Osteocyte (in vitro differentiated cells): ENCODE results near the genes GRHL1 and CYS1.

GRCh38 chr2:9692354-9693150 is 61.8 kb upstream of the YWHAQ start:
- PRO-cap = no peak

DNA sequence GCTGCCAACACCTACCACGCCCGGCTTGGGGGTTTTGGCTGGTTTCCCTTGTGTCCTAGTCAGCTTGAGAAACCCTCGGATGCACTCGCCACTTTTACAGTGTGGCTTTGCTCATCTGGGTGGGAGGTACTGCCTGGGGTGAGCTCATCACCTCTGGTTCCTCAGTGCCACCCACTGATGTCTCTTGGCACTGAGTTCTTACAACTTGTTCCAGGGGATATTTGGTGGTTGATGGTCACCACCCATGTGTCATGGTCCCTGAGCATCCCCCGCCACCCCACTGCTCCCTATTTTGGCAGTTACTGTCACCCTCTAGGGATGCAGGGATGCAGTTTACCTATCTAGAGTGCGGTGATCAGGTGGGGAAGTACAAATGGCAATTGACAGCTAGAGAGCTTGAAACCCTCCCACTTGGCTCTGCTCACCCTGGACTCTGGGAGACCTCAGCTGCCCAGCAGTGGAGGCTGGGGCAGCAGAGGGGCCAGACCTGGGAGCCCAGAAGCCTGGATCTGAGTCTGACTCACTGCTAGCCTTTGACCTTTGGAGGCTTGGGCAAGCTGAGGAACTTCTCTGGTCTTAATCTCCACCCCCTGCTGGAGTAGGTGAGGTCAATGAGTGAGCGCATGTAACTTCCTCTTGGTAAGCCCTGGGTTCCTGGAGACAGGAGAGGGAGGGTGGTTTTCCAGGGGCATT is 72.7 kb upstream of the YWHAQ start:
- PRO-cap = no peak

- PRO-cap = no peak
Observed at GRCh38 chr2:9758718-9759156, 84.5 kb upstream of the TAF1B start.

DNA sequence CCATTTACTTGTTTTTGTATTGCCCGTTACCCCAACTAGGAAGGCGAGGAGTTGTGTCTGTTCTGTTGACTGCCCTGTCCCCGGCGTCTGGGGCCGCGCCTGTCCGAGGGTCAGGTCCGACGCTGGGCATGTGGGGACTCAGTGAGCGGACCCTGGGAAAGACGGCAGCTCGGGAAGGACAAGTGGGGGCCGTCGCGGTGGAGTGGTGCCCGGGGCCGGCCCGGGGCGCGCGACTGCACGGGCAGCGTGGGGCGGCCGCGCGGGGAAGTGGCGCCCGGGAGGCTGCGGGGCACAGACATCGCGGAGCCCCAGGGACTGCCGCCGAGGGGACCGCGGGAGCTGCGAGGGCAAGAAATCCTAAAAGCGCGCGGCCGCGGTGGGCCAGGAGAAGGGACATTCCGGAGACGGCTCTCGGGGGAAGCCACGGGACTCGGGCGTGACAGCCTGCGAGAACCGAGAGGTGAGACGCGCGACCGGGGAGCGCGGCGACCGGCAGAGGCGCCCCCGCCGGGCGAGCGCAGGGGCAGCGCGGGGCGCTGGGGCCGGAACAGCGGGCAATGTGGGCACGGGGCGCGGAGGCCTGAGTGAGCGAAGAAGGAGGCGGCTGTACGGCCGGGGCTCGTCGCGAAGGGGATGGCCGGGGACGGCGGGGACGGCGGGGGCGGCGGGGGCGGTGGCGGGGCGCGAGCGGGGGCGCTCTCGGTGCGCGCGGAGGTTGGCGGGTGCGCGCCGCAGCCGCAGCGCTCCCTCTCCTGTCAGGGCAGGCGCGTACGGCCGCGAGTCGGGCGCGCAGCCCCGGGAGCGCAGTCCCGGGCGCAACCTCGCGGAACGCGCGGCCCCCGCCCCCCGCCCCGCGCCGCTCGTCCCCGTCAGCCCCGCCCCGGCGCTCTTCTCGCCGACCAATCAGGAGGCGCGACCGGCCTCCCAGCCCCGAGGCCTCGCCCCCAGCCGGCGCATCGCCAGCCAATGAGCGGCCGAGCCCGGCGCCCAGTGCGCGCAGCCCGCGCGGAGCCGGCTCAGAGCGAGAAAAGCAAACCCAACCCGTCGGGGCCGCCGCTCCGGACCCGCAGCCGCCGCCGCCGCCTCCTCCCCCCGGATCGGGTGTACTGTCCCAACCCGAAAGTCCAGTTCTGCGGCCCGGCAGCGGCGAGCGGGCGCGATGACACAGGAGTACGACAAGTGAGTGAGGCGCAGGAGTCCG is at the start of gene GRHL1:
Gene GRHL1 (plus strand): TSS at position 1,019 of the 1,201 bp plus-strand sequence.
- PRO-cap = bidirectional peak, plus-strand start at position 1,019 of the sequence, minus-strand start at position 781 of the sequence

- PRO-cap = no peak
Observed at GRCh38 chr2:9952870-9953635, 1.6 kb downstream of the GRHL1 start.

GRCh38 chr2:9976035-9976478 is 24.6 kb downstream of the GRHL1 start:
- PRO-cap = no peak

- PRO-cap = no peak
Observed at GRCh38 chr2:9997992-9998402, 45.4 kb upstream of the KLF11 start.

DNA sequence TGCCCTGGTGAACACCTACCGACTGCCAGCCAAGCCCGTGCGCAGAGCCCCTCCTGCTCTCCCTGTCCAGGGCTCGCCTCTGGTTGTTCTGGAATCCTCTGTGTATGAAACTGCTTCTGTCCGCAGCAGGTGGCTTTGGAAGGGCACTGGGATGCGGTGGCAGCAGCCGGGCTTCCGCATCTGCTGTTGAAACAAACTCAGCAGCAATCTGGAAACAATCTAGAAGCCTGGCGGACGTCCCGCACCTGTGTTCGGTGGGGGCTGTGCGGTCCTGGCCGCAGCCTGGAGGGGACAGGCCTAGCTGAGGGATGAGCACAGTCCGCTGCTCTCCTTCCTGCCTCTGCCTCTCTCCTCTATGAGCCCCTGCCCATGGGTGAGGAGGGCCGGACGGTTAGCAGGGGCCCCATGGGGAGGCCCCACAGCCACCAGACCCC is 34.0 kb upstream of the KLF11 start:
- PRO-cap = no peak

DNA sequence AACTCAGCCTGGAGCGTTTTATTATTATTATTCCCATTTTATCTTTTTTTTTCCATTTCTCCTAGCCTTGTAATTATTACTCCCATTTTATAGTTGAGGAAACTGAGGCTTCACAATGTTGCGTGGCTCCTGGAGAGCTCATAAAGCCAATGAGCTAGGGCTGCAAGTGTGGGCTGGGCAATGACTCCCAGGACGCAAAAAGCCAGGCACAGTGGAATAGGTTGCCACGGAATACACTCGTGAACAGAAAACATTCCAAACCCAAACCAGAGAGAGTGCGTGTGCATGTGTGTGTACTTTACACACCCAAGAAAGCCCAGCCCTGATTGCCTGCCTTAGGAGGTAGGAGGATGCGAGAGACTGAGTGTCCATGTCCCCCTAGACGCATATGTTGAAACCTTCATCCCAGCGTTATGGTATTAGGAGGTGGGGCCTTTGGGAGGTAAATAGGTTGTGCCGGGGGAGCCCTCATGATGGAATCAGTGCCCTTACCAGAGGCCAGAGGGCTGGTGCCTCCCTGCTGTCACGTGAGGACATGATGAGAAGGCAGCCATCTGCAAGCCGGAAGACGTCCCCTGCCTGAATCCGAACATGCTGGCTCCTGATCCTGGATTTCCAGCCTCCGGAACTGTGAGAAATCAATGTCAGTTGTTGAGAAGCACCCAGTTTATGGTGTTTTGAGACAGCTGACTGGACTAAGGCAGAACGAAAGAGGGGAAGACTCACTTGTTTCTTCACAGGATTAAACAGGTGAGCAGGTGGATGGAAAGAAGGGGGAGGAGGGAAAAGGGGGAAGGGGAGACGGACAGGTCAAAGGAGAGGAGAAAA is 13.2 kb upstream of the KLF11 start:
- PRO-cap = no peak

GRCh38 chr2:10034164-10034816 is 9.1 kb upstream of the KLF11 start:
- PRO-cap = no peak

GRCh38 chr2:10037411-10038120 is 5.8 kb upstream of the KLF11 start:
- PRO-cap = no peak

DNA sequence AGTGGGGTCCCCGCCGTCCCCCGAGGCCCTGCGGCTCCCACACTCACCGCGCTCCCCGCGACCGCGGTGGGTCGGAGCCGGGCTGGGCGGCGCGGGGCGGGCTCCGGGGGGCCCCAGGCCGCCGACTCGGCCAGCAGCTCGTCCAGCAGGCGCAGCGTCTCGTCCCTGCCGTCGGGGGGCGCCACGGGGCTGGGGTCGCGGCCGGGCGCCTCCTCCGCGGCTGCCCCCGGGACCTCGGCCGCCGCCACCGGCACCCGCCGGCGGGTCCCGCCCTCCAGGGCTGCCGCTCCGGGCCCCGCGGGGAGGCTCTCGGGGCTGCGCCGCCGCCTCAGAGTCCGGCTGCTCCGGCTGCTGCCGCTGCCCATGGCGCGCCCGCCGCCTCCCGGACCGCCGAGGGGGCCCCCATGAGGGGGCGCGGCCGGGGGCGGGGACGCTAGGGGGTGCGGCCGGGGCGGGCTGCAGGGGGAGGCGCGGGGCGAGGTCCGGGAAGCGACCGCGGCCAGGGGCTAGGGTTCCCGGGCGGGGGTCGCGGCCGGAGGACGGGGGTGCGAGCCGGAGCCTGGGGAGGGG is at the start of gene CYS1:
Gene CYS1 (minus strand): TSS at position 553 of the 570 bp plus-strand sequence.
- PRO-cap = bidirectional peak, plus-strand start at position 471 of the sequence, minus-strand start at position 161 of the sequence

DNA sequence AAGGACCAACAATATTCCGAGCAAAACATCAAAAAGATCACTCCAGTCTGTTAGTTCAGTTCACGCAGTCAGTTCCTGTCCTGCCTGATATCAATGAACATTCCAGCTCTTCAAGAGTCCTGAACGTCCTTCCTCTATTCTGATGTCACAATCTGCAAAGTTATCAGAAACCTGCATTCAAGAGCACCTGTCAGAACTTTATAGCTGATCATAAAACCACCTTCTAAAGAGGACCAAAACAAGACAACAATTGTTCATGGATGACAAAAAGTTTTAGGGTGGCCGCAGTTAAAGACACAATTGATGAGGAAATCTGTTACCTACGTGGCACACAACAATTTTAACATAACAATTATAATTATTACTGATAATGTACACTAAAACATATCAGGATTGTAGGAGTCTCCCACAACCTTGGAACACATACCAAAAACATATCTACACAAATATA is 78.9 kb downstream of the RRM2 start:
- PRO-cap = no peak

DNA sequence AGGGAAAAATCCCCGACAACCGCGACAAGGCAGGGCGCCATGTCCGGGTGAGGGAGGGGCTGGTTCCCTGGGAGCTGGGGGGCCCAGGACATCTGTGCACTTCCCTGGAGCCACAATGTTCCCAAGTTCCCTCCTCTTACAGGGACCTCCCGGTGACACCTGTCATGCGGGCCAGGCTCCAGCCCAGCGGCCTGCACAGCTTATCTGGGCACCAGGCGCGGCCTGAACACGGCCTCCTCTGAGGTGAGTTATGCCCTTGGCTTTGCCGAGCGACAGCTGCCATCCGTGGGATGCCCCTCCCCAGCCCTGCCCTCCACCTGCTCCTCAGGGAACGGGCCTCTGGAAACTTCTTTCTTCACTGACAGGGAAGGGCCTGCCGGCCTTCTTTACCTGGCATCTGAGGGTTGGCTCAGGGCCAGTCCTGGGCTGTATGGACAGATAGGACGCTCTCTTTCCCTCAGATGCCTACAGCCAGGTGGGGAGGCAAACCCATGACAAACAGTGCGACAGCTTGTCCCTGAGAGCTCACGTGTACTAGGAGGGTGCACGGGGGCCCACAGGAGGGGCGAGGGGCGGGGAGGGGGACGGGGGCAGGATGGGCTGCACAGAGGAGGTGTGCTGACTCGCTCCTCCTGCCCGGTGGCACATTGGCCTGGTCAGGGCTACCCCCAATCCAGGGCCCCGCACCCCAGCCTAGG is 35.0 kb upstream of the HPCAL1 start:
- PRO-cap = no peak

GRCh38 chr2:10300517-10300793 is 2.2 kb upstream of the HPCAL1 start:
- PRO-cap = no peak

DNA sequence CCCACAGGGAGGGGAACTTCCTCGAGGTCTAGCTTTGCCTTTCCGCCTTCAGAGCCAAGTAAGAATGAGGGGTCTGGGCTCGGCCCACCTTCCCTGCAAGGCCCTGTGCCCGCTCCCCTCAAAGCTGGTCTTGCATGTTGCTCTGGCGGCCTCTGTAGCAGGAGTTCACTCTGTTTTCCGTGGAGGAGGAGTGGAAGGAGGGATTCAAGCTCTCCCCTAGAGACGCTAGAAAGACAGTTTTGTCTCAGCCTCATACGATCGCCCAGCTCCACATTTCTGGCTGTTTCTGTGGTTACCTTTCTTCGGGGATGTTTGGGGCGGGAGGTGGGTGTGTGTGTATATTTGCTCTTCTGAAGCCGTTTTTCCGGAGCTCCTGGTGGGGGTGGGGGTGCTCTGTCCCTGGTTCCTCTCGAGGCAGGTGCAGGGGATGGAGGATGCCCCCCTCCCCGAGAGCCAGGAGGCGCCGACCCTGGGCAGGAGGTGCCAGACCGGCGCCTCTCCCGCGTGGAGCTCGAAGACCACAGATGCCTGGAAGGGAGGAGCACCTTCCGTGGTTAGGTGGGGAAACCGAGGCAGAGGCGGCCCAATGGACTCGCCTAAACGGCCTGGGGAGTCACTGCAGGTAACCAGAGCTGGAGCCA is 848 bp upstream of the HPCAL1 start:
- PRO-cap = no peak

DNA sequence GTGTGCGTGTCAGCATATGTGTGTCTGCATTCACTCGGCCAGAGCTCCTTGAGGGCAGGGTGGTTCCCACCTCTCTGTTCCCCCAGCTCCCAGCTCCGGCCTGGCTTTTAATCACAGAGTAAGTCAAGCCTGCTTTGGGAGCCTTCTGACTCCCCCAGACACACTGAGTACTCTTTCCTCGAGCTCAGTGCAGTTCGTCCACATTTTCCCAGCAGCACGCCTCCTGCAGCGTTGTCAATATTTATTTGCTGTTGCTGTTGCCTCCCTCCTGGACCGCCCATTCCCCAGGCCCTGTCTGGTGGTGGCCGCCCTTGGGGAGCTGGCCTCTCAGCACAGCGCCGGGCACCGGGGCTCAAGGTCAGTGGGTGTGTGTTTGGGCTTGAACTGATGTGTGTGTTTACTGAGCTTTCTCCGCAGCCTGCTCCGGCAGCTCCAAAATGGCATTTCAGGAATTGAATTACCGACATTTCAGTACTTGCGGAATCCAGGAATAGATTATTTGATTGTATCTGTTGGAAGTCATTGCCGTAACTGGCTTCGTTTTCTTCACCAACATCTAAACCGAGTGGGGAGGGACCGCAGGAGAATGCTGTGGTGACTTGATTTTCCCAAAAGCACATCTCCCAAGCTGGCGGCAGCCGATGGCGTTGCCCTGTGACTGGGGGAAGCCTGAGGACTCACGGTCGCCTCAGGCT is 65.8 kb downstream of the HPCAL1 start:
- PRO-cap = no peak

DNA sequence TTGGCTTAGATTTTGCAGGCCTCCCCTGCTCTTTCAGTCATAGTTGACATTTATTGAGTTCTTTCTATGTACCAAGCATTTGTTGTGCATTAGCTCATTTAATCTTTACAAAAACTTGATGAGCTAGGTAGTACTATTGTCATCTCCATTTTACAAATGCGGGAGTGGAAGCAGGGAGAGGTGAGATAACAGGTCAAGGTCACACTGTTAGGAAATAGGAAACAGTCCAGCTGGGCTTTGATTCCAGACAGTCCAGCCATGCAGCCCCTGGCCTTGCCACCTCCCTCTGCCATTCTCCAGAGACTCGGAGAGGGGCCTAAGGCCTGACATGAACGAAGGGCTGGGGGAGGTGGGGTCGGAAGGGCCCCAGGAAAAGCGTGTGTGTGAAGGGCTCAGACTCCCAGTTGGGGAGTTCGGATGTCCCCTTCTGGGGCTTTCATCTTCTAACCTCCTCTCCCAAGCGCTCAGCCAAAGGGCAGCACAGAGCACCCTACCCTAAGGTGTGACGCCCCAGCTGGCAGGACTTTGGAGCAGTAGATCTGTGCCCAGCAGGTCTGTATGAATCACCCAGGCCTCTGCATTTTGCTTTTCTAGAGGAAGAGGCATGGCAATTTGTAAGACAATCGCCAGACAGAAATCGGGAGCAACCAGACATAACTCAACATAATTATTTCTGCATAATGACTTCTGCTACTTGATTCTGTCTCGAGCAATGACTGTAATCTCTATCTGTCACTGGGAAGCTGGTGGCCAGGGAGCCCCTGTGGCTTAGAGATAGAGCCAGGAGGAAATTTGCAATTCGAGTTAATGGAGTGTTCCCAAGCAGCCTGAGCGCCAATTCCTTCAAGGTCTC is 55.4 kb downstream of the ODC1 start:
- PRO-cap = no peak

- PRO-cap = no peak
Observed at GRCh38 chr2:10419482-10420193, 28.5 kb downstream of the ODC1 start.

- PRO-cap = no peak
Observed at GRCh38 chr2:10444386-10445029, 3.6 kb downstream of the ODC1 start.